ENCODE measurements around the gene ERGIC1.

DNA sequence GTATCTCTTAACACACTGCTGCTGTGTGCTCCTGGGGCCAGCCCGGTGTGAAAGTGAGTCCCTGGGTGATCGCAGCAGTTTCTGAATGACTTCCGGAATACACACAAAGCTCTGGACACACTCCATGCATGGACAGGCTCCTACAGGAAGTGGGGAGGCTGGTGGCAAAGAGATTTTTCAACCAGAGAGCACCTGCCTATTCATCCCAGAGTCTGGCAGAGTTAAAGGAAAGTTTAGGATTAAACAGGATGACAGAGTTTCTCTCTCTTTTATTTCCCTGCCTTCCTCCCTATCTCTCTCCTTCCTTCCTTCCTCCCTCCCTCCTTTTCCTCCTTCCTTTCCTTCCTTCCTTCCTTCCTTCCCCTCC is 38.5 kb upstream of the UBTD2 start:
- RRBS, result 30% methylated on average over 2 of the region's 3 CpGs

- RRBS, result no CpG with 5 or more reads among the region's 8 CpGs
Measured at GRCh38 chr5:172361297-172362047, 77.9 kb upstream of the UBTD2 start.

- RRBS, result no CpG with 5 or more reads among the region's 7 CpGs
Measured at GRCh38 chr5:172419212-172419565, 35.1 kb downstream of the SH3PXD2B start.

- RRBS, result no CpG with 5 or more reads among the region's 3 CpGs
Measured at GRCh38 chr5:172568301-172568989, 72.6 kb upstream of the NEURL1B start.

- RRBS, result no CpG with 5 or more reads among the region's 17 CpGs
Measured at GRCh38 chr5:172725092-172725627, 45.8 kb downstream of the DUSP1 start.

DNA sequence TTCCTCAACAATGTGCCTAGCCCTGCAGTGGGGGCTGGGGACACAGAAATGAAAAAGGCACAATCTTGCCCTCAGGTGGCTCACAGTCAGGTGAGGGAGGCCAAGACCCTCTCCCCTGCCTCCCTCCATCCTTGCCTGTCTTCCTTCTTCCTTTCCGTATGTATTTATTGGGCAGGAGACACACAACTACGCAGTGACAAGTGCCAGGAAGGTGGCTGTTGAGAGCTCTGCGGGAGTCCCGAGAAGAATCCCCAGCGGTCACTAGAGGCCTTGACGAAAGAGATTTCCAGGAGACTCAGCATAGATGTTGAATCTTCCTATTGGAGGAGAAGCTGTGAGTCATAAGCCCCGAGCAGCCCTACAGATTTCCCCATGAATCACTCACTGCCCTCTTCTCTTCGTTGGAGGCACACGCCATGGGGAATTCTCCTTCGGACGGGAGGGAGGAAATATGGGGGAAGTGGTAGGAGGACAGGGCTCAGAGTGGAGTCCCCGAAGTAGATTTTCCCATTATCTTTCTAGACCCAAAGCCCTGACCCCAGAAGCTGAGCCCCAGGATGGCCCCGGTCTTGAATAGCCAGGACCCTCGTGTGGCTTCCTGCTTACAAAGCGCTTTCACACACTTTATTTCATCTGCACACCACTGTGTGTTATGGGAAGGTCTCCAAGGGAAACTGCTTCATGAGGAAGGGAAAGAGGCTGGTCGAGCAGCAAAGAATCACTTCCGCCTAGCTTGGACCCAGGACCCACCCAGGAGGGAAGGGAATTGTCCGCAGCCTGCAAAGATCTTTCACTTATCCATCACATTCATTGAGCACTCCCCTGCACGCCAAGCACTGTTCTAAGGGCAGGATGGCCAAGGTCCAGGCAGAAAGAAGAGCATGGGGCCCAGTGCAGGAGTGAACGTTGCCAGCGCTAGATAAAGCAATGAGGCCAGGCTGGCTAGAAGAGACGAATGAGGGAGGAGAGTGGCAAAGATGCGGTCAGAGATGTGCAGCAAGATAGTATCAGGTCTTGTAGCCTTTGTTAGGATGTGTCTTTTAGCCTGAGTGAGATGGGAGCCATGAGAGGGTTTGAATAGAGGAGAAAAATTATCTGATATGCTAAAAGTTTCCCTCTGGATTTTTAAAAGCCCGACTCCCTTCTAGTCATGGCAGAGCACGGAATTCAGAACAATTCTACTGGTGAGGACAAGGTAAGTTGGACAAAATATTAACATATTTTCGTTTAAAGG is 12.6 kb downstream of the DUSP1 start:
- RRBS, result no CpG with 5 or more reads among the region's 26 CpGs

DNA sequence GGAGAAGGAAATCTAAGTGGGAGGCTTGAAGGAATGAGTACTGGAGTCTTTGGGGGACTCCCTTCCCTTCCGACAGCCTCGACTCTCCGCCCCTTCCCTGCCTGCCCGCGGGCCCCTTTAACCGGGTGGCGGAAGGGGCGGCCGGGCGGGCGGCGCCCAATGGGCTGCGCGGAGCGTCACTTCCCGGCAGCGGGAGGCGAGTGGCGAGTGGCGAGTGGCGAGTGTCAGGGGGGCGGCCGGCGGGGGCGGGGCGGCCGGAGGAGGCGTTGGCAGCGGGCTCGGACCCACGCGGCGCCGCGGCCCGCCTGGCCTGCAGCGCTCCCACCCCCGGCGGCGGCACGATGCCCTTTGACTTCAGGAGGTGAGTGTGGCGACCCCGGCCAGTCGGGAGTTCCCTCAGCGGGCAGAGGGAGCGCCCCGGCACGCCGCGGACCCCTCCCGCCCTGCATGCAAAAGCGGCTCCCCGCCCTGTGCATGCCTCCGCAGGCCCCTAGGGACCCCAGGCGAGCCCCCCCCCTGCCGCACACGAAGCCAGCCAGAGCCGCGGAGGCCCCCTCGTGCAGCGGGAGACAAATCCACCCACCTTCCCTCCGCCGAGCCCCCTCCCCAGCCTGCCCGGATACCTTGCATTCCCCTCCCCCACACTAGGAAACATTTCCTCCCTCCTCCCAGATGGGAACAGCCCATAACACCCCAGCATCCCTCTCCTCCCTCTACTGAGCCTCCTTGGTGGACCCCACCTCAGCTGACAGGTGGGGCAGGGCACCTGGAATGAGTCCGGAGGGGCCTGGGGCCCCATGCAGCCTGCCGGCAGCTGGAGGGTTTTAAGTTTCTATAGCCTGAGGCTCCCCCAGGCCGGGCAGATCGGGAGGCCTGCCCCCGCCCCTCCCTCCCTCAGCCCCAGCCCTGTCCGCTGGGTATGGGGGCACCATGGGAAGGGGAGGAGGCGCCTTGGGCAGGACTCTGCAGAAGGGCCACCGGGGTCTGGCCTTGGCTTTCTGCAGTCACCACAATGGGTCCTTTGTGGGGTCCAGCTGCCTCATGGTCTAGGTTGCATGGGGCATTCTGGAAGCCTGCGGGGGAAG is at the start of gene ERGIC1:
Gene ERGIC1, plus strand, starts transcription at position 179 of the 1,085 bp plus-strand sequence.
- RRBS, result 2% methylated on average over 36 of the region's 73 CpGs

DNA sequence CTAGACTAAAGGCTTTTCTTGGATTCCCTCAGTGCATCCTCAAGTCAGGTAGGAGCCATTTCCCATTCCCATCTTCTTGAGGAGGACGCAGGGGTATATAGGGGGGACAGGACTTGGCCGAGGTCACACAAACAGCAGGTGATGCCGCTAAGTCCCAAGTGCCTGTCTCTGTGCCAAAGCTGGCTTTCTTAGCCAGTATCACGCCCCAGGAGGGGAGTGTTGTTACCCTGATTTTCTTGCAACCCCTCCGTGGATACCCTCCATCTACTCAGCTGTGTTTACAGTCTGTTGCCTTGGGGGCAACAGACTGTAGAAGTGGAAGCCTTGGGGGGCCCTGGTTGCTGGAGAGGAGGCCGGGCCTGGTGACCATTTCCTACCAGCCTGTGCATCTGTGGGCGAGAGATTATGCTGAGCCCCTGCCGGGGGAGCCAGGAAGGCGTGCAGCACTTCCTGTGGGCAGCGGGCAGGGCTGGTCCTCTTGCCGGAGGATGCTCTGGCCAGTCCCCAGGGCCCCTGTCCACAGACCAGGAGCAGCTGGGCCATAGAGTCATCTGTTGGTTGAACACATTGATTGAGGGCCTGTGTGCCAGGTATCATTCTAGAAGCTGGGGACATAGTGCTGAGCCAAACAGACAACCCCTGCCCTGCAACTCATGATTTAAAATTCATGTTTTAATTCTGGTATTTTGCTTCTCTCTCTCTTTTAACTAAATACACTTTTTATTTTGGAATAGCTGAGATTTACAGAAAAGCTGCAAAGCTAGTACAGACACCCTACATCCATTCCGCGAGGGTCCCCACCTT is 11.1 kb downstream of the ERGIC1 start:
- RRBS, result 74% methylated on average over 6 of the region's 13 CpGs

- RRBS, result no CpG with 5 or more reads among the region's 17 CpGs
Measured at GRCh38 chr5:172852677-172853441, 18.8 kb downstream of the ERGIC1 start.

DNA sequence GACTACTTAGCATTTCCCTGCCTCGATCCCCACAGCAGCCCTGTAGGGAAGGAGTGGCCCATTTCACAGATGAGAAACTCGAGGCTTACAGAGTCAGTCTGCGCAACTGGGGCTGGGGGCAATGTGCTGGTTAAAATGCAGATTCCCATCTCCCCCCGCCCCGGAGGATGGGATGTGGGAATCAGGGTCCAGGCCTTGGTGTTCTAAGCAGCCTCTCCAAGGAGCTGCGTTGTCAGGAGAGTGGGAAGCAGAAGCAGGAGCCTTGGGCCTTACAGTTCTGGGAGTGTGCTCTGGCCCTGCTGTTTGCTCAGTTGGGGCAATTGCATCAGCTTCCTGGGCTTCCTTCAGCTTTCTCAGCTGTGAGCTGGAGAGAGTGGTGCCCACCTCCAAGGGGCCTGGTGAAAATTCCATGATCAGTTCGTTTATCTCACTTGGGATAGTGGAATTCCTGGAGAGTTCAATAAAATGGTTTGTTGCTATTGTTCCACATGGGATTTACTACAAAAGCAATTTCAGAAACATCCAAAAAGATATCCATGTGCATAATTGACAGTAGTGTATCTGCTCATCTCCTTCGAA is 19.5 kb downstream of the ERGIC1 start:
- RRBS, result no CpG with 5 or more reads among the region's 8 CpGs

DNA sequence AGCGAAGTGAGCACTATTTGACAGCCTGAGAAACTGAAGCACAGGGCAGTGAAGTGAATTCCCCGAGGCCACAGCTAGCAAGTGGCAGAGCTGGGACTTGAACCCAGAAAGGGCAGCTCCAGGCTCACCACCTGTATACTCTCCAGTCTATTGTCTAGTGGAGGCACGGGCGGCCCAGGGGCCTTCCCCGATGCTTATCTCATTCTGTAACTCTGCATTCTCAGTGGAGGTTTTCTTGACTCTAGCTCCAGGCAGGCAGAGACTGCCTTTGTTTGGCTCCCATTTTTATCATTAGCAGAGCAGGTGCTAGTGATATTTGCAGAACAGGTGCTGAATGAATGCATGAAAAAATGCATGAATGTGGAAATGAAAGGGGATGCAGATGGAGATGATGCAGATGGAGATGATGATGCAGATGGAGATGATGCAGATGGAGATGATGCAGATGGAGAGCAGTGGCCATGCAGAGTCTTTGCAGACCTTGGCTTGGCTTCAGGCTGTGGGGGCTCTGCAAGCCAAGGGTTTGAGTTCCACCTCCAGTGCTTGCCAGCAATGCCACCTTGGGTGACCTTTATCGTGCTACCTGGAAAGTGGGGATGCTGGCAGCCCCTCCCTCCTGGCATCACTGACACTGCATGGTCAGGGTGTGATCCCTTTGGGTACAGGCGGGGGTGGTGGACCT is 32.7 kb downstream of the ERGIC1 start:
- RRBS, result no CpG with 5 or more reads among the region's 7 CpGs

GRCh38 chr5:172868333-172869223 is 34.5 kb downstream of the ERGIC1 start:
- RRBS, result no CpG with 5 or more reads among the region's 13 CpGs

GRCh38 chr5:172918792-172919517 is 40.3 kb upstream of the RPL26L1 start:
- RRBS, result no CpG with 5 or more reads among the region's 18 CpGs

DNA sequence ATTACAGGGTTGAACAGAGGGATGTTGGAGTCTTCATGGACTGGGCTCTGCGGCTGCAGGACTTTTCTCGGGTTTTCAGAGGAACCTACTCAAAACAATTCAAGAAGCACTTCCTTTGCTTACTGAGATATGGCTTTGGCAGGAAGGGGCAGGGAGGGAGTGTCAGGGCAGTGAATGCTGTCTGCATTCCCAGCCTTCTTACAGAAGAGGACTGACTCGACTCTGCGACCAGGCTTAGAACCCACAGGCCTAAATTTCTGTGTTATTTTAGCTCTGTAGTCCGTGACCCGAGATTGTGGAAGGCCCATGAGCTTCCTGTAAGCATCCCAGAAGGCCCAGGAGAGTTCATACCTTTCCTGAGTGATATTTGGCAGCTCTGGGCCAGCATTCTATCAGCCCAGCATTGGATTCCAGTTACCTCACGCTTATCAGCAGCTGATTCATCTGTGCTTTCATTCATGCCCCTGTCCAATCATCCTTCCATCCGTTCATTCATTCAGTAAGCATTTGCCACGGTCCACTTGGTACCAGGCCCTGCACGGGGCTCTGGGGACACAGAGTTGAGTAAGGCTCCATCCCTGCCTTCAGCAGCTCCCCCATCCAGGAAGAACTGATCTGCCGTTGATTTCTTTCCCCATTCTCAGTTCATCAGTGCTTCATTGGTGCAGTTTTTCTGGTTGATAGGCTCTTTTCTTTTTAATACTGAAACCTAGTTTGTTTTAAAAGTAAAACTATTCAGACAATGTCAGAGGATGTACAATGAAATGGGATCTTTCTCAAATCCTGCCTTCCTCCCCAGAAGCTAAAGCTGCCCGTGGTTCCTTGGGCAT is 28.1 kb upstream of the RPL26L1 start:
- RRBS, result no CpG with 5 or more reads among the region's 12 CpGs

GRCh38 chr5:173003265-173003624 is 19.7 kb downstream of the ATP6V0E1 start:
- RRBS, result no CpG with 5 or more reads among the region's 2 CpGs

DNA sequence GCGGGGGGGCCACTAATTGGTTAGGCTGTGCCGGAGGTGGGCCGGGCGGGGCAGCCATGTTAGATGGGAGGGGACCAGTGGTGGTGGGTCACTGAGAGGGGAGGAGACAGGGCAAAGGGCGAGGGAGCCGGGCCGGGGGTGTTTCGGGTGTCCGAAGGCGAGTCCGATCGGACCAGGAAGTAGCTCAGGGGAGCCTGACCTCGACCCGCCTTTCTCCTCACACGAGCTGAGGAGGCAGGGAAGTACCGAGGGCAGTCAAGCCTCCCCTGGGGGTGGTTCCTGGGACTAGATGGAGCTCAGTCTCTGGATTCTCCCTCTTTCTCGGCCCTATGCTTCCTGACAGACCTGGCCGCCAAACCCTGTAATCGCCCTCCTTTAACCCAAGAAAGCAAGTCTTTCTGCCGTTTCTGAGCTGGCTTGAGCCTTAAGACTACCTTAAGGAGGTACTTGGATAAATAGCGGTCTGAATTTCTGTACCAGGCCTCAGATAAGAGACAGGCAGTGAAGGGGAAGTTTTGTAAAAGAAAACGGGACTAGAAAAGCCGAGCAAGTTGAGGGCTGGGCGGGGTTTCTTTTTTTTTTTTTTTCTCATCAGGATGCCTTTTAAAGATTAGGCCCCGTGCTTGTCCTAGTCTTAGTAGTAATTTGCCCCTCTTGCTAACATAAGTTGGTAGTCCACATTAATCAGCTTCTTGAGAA is 1.2 kb downstream of the CREBRF start:
- RRBS, result 10% methylated on average over 2 of the region's 25 CpGs

DNA sequence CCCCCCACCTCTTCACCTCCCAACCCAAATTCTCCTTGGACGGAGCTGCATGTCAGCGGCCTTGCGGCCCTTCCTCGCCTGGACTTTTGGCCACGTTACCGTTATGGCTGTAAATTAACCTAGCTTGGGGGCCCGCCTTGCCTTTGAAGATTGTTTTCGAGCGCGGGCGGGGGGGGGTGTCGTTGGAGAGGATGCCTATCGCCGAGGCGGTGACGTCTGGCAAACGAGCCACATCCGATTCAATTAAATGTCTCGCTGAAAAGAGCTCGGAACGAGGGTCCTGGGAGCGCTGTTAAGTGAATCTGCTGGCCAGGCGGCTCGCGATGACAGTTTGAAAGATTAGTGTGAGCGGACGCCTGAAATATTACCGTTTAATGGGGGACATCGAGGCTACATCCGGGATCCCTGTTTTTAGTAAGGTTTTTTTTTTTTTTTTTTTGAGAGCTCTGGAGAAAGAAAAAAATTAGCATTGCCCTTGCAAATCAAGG is 2.2 kb upstream of the NKX2-5 start:
- RRBS, result no CpG with 5 or more reads among the region's 30 CpGs

GRCh38 chr5:173278780-173279251 is 43.8 kb upstream of the NKX2-5 start:
- RRBS, result no CpG with 5 or more reads among the region's 2 CpGs

DNA sequence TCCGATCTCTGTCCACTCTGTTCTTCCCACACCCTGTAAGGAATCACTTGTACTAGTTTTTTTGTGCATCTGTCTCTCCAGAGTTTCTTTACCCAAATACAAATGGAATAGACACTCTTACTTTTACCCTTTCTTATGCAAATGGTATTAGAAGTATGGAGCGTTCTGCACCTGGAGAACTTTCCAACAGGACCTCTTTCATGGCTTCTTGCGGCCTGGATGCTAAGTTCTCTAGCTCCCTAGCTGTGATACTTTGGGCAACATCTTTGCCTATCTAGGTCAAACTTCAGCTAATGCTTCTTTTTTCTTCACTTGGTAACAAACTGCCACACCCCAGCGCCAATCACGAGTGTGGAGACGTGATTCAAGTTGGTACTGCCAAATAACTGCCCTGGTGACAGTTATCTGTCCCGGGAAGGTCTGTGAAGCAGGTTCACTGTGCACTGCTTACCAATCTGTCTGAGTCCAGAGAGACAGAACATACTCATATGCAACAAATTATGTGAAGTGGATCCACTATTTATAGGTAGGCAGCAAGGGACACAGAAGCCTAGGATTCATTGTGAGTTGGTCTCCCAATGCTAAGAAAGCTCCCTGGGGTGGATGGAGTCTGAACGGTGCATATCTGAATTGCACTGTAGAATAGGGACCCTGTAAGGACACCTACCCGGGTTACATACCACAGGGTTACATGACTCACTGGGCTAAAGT is 95.2 kb upstream of the STC2 start:
- RRBS, result no CpG with 5 or more reads among the region's 9 CpGs